BE2C (cell line): Measurements from ENCODE around the genes ESRRB and ZDHHC22.

- RRBS = no CpG with 5 or more reads among the region's 4 CpGs
Observed at GRCh38 chr14:75723612-75724354, 62.7 kb downstream of the TTLL5 start.

- RRBS = no CpG with 5 or more reads among the region's 9 CpGs
Observed at GRCh38 chr14:76012218-76013018, 26.9 kb downstream of the IFT43 start.

DNA sequence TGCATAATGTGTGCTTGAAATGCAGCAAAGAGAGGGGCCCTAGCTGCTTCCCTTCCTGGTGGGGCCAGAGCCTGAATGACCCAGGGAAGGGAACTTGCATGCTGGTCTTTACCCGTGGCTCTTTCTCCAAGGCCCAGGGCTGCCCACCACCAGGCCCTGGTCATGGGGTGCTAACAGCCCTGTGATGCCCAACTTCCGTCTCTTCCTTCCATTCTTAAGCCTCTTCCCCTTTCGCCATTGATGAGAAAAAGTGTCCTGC lies 49.9 kb upstream of the GPATCH2L start:
- RRBS = no CpG with 5 or more reads among the region's 3 CpGs

GRCh38 chr14:76173779-76174751 lies 22.3 kb downstream of the GPATCH2L start:
- RRBS = no CpG with 5 or more reads among the region's 6 CpGs

DNA sequence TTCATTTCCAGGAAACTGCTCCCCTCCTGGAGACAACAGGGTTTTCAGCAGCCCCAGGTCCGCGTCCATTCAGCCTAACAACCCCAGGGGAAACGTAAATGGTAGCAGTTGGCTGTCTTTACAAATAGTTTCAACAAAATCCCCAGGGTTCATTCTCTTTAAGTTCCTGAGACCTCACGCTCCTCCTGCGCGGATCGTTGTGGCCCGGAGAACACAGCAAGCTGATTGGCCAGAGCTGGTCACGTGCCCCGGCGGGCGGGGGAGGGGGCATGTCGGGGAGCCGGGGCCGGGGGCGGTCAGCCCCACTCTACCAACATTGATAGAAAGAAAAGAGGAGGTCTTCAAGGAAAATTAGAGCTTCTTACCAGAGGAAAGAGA lies 108.2 kb upstream of the ESRRB start:
- RRBS = 0% methylated on average over 1 of the region's 16 CpGs

GRCh38 chr14:76309982-76310510 lies 65.9 kb upstream of the ESRRB start:
- RRBS = no CpG with 5 or more reads among the region's 15 CpGs

GRCh38 chr14:76310551-76310923 lies 65.4 kb upstream of the ESRRB start:
- RRBS = no CpG with 5 or more reads among the region's 9 CpGs

DNA sequence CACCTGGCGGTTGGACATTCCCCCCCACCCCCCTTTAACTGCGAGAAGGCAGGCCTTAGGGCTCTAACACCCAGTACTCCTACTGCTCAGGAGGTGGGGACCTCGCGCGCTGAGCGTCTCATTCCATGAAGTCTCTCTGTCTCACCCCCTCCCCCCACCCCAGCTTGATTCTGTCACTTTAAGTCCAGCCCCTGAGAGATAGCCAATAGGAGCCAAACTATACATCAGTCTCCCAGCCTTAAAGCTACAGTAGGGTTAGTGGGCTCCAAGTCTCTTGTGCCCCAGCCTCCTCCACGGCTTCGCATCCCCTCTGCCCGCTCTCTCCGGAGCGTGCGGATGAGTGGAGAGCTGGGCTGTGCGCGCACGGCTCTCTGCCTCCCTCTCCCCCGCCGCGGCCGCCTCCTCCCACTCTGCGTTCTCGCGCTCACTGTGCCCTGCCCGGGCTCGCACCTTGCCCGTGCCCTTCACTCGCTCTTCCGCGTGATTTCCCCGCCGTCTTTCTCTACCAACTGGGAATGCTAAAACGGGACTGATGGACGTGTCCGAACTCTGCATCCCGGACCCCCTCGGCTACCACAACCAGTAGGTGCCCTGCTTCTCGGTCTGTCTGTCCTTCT lies at the start of gene ESRRB:
ESRRB (plus strand) TSS at position 268 of the 617 bp plus-strand sequence.
- RRBS = 0% methylated on average over 1 of the region's 36 CpGs

DNA sequence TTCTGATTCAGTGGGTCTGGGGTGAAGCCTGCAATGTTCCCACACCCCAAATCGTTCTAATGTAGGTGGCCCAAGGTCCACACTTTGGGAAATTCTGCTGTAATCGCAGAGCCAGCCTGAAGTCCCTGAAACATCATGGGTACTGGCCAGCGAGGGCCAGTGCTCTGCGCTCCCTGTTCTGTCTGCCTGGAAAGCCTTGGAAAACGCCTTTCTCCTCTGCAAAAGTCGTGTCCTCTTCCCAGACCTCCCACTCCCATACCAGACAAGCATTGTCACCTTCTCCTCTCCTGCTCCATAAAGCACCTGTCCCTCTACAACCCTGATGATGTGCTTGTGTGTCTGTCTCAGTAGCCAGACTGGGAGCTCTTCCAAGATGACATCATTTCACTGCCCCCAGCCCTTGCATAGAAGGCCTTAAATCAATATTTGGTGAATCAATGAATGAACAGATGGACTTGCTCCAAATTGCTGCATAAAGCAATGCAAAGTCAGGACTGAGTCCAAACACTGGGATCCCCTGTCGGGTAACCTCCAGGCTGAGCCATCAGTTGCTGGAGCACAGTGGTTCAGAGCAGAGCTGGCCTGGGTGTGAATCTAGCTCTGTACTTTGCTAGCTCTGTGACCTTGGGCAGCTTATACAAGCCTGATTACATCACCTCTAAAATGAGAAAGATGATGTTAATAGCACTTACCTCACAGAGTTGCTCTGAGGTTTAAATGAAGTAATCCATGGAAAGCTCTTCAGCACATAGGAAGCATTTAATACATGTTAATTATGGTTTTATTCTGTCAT lies 120.4 kb upstream of the VASH1 start:
- RRBS = no CpG with 5 or more reads among the region's 7 CpGs

- RRBS = no CpG with 5 or more reads among the region's 5 CpGs
Observed at GRCh38 chr14:76837500-76837996, 11.3 kb downstream of the LRRC74A start.

GRCh38 chr14:77021992-77022810 lies 6.3 kb downstream of the IRF2BPL start:
- RRBS = 27% methylated on average over 2 of the region's 12 CpGs

- RRBS = no CpG with 5 or more reads among the region's 7 CpGs
Observed at GRCh38 chr14:77036384-77037181, 8.1 kb upstream of the IRF2BPL start.

GRCh38 chr14:77040982-77041103 lies 12.3 kb upstream of the IRF2BPL start:
- RRBS = no CpG with 5 or more reads among the region's 1 CpG

DNA sequence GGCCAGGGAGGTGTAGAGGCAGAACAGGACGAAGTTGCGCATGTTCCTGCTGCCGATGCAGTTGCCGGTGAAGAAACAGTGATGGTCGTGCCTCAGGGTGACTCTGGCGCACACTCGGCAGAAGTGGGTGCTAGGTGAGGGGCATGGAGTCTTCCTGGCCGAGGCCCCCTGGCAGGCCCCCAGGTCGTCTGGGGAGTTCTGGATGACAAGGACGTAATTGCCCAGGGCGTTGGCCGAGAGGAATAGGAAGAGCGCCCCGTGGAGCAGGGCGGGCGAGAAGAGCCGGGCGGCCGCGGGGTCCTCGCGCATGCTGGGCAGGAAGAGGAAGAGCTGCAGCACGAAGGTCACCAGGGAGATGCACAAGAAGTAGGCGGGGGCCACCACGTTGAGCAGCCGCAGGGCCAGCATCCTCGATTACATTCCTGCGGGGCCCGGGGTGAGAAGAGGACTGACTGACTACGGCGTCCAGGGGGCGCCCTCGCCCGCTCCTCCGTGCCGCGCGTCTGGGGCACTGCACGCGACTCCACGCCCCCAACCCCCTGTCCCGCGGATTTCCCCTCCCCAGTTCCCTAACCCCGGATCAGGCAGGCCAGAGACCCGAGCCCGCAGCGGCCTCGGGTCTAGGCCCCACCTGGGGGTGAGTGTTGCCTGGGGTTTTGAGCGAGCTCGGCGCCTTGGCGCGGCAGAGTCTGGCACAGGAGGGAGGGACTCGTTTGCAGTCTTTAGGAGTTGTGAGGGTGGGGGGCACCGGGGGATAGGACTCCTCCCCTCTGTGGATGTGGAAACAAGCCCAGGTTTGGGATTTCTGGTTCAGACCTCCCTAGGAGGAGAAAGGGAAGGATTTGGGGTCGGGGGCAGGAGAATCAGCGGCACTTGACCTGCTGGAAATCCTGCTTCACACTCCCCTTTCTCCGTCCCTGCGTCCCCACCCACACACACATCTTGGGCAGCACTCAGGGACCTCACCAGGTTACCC lies 2.0 kb downstream of the ZDHHC22 start:
- RRBS = 98% methylated on average over 3 of the region's 59 CpGs

- RRBS = under 1% methylated on average over 47 of the region's 112 CpGs
Observed at GRCh38 chr14:77140761-77141867, at the start of gene ZDHHC22. TSS of gene ZDHHC22 (minus strand) at chr14:77141791.

- RRBS = no CpG with 5 or more reads among the region's 6 CpGs
Observed at GRCh38 chr14:77182450-77182889, 872 bp downstream of the TMEM63C start.

- RRBS = no CpG with 5 or more reads among the region's 16 CpGs
Observed at GRCh38 chr14:77186665-77187555, 5.3 kb downstream of the TMEM63C start.

GRCh38 chr14:77302691-77303319 lies 17.9 kb downstream of the POMT2 start:
- RRBS = no CpG with 5 or more reads among the region's 9 CpGs

GRCh38 chr14:77321348-77321469 lies 373 bp downstream of the GSTZ1 start:
- RRBS = under 1% methylated on average over 6 of the region's 9 CpGs

DNA sequence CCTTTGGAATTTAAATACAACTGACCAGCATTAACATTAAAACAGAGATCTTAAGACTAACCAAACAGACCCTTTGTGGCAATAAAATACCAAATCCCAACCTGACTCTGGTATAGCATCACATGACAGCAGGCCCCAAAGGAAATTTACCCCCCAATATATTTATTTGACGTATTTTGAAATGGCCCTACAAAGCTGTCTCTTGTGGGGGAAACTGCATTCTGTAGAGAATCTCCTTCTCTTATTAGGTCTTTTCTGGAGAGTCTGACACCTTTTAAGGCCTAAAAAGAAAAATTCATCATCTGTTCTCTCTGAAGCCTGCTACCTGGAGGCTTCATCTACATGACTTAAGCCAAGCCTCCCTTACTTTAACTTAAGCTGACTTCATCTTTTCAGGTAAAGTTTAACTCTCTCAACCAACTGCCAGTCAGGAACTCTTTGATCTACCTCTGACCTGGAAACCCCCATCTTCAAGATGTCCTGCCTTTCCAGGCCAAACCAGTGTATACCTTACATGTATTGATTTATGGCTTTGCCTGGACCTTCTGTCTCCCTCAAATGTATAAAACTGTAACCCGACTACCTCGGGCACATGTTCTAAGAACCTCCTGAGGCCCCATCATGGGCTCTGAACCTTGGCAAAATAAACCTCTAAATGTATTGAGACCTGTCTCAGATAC lies 17.4 kb downstream of the GSTZ1 start:
- RRBS = no CpG with 5 or more reads among the region's 3 CpGs